HT1080 (cell line): ENCODE results near the gene URI1.

GRCh38 chr19:28534795-28535853 is 677.8 kb downstream of the UQCRFS1 start:
RAMPAGE:
- cytosol, long total RNA = no peak
- long total RNA = no peak
- nucleus, long total RNA = no peak

DNA sequence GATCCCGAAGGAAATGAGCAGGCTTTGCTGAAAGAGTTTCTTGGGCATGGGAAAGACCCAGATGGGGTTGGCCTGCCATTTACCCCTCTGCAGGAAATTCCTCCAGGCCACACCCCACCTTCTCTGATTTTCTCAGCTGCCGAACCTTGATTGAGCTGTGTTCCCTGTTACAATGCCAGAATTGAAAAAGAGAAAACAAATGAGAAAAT is 575.7 kb downstream of the UQCRFS1 start:
RAMPAGE:
- cytosol, long total RNA = no peak
- long total RNA = no peak
- nucleus, long total RNA = no peak

DNA sequence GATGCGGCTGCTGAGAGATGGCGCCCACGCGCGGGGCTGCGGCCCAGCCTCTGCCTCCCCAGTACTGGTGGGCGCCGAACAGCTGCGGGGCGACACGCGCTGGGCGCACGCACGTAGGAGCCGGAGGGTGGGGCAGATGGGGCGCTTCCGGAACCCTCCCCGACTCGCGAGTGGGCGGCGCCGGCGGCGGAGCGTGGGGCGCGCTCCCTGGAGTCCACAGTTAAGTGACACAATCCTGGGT is 419.1 kb downstream of the UQCRFS1 start:
RAMPAGE:
- cytosol, long total RNA = no peak
- long total RNA = no peak
- nucleus, long total RNA = no peak

DNA sequence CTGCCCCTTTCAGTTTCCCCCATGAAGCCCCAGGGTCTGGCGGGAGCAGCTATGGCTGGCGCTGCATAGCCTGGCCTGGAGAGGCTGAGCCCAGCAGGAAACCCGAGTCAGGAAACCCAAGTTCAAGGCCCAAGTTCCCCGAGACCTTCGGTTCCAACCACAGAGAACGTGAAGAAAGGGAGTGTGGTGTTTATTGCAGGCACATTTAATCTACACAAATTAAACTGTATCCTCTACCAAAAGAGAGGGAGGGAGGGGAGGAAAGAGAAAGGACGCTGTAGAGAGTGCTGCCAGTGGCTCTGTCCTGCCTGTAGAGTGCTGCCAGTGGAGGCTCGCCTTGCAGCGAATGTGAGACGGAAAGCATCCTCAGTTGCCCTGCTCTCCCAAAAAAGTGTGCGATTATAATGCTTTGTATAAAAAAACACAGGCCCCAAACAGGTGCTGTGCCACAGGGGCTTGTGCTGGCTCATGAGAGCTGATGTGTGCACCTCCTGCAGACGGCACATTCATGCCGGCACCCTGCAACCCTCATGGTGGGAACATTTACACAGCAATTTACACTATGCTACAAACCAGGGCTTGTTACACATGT is 16.3 kb downstream of the POP4 start:
RAMPAGE:
- cytosol, long total RNA = no peak
- long total RNA = no peak
- nucleus, long total RNA = no peak

DNA sequence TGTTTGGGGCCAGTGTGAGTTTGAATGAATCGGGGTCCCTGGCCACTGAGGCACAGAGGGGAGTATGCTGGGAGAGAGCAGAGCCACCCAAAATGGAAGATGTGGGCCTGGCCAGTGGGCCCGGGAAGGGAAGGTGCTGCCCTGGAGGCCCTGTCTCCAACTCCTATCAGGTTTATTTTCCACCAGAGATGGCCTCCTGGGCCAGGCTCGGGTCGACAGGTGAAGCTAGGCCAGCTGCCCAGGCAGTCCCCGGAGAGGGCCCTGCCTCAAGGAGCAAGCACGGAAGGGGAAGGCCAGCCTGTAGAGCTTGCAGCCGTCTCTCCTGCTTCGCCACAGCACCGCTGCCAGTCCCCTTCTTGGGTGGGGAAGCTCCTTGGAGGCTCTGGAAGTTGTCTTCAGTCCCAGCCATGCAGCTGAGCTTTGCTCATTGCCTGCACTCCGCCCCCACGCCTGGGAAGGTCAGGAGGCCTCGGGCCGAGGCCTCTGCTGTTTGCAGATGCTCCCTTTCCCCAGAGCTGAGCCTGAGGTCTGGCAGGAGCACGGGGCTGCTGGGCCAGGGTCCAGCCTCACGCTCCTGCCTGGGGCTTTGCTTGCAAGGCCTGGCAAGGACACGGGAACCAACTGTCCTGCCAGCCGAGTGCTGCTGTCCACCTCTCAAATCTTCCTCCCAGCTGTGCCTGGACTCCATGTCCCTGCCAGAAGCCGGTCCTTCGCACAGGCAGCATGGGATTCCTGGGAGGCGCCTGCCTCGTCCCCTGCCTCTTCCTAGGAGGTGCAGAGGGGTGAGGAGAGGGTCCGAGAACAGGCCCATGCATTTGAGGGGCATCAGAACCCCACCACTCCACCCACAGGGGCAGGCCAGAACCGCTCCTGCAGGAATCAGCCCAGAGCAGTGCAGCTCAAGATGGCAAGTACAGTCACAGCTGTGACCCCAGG is 13.3 kb downstream of the PLEKHF1 start:
RAMPAGE:
- cytosol, long total RNA = no peak
- long total RNA = no peak
- nucleus, long total RNA = no peak

DNA sequence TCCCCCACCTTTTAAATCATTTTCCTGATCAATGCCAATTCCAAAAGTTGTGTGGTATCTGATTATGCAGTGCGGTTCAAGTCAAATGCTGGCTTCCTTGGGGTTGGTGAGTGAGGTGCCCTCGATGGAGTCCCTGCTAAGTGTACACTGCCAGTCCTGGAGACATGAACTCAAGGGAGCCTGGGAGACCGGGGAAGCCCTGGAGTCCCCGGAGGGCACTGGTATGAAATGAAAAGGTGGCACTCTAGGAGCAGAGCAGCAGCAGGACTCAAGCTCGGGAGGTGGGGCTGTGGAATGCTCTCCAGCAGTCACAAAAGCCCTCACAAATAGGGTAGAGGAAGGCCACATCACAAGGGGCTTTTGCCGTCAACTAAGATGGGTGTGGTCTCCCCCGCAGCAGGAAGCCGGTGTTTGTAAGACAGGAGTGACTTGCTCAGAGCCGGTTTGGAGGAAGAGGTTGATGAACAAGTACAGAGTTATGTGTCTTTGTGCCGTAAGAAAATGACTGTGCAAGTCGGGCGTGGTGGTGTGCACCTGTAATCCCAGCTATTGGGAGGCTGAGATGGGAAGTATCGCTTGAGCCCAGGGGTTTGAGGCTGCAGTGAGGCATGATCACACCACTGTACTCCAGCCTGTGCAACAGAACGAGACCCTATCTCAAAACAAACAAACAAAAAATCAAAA is 19.3 kb downstream of the CCNE1 start:
RAMPAGE:
- cytosol, long total RNA = no peak
- long total RNA = no peak
- nucleus, long total RNA = no peak

RAMPAGE:
- cytosol, long total RNA = no peak
- long total RNA = no peak
- nucleus, long total RNA = no peak
These were observed 29.9 kb downstream of the CCNE1 start for GRCh38 chr19:29841707-29842071.

DNA sequence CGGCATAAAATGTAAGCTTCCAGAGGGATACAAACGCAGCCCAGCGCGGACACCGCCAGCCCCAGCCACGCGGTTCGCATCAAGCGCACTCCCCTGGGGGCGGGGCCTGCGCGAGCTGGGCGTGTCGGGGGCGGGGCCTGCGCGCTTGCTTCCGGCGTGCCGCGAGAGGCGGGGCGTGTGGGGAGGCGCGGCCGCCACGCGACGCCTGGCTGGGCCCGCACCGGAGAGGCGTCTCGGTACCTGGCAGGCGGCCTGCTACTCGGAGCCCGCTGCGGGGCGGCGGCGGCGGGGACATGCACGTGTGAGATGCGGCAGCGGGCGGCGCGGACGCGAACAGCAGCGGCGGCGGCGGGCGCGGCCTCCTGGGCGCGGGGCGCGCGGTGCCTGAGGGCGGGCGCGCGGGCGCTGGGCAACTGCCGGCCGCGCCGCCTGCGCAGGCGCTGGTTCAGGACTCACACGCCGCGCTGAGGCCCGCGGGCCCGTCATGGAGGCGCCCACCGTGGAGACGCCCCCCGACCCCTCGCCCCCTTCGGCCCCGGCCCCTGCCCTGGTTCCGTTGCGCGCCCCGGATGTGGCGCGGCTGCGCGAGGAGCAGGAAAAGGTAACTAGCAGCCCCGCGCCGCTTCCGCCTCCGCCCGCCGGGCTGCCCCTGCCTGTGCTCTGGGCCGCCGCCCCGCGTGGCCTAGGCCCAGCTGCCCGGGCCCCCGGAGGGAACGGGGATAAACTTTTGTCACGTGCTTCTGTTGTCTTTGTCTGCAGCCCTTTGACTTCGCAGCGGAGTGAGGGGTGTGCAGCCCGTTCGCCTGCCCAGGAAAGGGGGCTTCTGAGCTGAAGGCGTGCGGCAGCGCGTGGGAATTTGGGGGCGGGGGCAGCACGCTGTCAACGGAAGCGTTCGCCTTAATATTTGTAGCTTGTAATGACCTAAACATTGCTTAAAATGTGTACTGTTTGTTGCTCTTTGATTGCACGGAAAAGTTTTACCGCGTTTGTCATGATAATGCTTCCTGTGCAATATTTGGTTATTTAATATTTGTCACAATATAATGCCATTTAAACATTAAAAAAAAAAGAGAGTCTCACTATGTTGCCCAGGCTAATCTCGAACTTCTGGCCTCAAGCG is at the start of gene URI1:
TSS of gene URI1 (plus strand) at position 176 of the 1,120 bp plus-strand sequence.
RAMPAGE:
- cytosol, long total RNA = no peak
- long total RNA = no peak
- nucleus, long total RNA = no peak

RAMPAGE:
- cytosol, long total RNA = no peak
- long total RNA = no peak
- nucleus, long total RNA = no peak
These were observed 66.9 kb downstream of the URI1 start for GRCh38 chr19:30008921-30009439.

DNA sequence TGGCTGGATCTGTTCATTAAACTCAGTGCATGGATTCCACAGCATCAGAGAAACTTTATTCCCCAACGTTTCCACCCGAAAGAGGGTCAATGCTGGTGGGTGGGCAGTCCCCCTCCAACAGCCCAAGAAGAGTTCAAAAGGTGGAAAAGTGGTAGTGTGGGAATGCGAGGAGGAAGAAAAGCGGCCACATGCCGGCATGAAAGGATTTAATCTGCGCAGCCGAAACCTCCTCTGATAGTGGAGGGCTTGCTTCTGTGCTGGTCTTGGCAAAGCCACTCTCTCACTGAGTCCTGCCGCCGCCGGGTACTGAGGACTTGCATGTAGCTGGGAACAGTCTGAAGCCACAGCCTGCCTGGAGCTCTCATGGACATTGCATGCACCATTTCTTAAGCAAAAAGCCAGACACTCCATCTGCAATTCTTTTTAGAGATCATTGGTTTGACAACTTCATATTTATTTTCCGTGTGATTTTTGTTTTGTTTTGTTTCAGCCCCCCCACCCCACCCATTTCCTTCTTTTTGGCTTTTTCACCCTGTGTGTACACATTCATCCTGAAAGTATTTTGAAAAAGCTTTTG is 136.2 kb upstream of the ZNF536 start:
RAMPAGE:
- cytosol, long total RNA = no peak
- long total RNA = no peak
- nucleus, long total RNA = no peak

RAMPAGE:
- cytosol, long total RNA = no peak
- long total RNA = no peak
- nucleus, long total RNA = no peak
These were observed 11.8 kb upstream of the ZNF536 start for GRCh38 chr19:30360477-30360736.

GRCh38 chr19:31349922-31350558 is 804 bp upstream of the TSHZ3 start:
RAMPAGE:
- cytosol, long total RNA = no peak
- long total RNA = no peak
- nucleus, long total RNA = no peak

RAMPAGE:
- cytosol, long total RNA = no peak
- long total RNA = no peak
- nucleus, long total RNA = no peak
These were observed 234.0 kb upstream of the TSHZ3 start for GRCh38 chr19:31583095-31583787.

DNA sequence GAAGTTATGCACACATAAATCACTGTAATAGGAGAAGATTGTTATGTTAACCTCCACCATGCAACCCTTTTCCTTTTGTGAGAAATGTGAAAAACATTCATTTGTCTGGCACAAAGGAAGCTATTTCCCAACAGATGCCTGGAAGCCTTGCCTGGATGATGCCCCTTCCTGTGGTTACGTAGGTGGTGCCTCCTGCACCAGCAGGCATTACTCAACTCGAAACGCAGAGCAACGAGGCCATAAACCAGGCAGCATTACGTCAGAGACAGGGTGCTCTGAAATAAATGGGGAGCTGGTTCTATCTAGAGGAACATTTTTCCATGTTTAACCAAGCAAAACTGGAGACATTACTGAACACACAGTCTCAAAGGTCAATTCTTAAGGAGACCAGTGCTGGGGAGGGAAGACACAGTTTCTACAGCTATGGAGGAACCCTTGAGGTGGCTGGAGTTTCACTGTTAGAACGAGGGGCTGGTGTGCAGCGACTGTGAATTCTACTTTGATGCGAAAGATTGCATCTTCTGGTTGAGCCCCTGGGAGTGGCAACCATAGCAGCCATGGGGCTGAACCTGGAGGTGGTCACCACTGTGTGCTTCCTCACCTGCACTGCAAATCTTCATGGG is 327.2 kb upstream of the ZNF507 start:
RAMPAGE:
- cytosol, long total RNA = no peak
- long total RNA = no peak
- nucleus, long total RNA = no peak

DNA sequence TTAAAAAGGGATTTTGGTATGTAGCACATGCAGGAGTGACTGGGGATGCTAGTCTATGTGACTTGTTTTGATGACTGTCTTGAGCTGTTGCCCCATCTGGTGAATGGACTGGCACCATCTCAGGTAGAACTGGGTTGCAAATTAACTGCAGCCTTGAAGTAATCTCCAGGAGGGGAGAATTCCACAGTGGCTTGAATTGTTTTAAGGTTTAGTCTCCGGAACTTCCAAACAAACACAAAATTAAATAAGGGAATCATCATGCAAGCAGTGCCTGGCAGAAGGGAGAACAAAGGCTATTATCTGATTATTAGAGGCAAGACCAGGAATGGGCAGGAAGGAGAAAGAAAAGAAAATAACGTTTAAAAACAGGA is 258.6 kb upstream of the ZNF507 start:
RAMPAGE:
- cytosol, long total RNA = no peak
- long total RNA = no peak
- nucleus, long total RNA = no peak

GRCh38 chr19:32270105-32270582 is 75.3 kb upstream of the ZNF507 start:
RAMPAGE:
- cytosol, long total RNA = no peak
- long total RNA = no peak
- nucleus, long total RNA = no peak

DNA sequence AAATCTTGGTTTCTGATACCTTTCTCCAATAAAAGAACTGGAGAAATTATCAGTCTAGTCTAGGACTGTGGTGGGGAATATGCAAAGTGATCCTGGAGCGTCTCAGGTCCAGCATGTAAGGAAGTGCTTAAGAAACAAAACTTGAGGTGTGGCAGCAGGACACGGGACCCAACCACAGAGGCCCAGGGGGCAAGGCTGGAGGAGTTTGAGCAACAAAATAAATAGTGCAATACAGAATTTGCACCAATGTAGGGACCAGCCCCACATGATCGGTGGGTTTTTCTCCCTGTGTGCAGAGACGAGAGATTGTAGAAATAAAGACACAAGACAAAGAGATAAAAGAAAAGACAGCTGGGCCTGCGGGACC is 29.2 kb upstream of the DPY19L3 start:
RAMPAGE:
- cytosol, long total RNA = no peak
- long total RNA = no peak
- nucleus, long total RNA = no peak

DNA sequence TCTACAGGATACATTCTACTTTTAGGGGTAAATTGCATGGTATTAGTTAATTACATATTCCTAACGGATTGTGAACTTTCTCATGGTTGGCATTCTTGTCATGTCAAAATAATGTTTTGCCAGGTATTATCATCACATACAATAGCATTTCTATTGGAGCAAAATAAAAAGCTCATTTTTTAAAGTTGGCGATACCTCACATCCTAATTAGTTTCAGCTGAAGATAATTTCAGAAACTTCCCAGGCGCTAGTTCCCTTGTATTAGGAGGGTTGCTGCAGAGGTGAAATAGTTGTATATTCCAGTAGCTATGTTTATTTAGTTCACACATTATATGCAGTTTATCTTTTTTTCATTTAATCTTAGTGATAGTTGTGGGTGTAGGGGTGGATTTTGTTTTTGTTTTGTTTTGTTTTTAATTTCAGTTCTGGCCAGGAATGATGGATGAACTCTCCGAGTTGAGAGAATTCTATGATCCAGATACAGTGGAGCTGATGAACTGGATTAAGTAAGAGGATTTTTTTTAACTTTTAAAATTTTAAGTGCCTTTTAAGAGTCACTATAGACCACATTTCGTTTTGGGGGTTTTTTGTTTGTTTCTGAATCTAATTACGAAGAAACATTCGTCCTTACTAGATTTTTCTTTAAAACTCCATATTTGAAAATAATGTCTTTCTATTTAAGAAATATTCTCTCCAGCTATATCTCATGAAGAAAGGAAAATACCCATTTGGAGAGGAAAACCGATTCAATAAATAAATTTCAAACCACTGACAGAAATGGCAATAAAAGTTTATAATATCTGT is 62.9 kb downstream of the DPY19L3 start:
RAMPAGE:
- cytosol, long total RNA = no peak
- long total RNA = no peak
- nucleus, long total RNA = no peak

RAMPAGE:
- cytosol, long total RNA = no peak
- long total RNA = no peak
- nucleus, long total RNA = no peak
These were observed 25.5 kb downstream of the ANKRD27 start for GRCh38 chr19:32649553-32649888.

GRCh38 chr19:32699935-32700284 is 8.3 kb downstream of the NUDT19 start:
RAMPAGE:
- cytosol, long total RNA = no peak
- long total RNA = no peak
- nucleus, long total RNA = no peak